ENCODE data around the gene TBX1.

GRCh38 chr22:19451023-19452203 is 3.9 kb upstream of the C22orf39 start:
- RRBS, result no CpG with 5 or more reads among the region's 5 CpGs

- RRBS, result no CpG with 5 or more reads among the region's 20 CpGs
These were observed 827 bp downstream of the UFD1 start for GRCh38 chr22:19477985-19478746.

DNA sequence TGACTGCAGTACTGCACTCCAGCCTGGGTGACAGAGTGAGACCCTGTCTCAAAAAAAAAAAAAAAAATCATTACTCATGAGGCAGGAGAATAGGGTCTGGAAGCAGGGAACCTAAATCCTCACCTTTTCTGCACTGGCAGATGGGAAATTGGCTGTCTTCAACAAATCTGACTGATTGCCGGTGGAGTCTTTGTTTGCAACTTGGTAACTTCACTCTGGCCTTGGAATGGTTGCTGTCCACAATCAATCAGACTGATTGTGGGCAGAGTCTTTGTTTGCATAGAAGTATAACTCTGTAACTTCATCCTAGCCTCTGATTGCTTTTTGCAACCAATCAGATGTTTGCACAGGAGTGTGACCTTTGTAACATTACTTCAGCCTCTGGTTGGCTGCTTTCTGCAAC is 79.4 kb upstream of the CLDN5 start:
- RRBS, result no CpG with 5 or more reads among the region's 1 CpG

GRCh38 chr22:19604827-19605221 is 80.6 kb upstream of the CLDN5 start:
- RRBS, result no CpG with 5 or more reads among the region's 8 CpGs

DNA sequence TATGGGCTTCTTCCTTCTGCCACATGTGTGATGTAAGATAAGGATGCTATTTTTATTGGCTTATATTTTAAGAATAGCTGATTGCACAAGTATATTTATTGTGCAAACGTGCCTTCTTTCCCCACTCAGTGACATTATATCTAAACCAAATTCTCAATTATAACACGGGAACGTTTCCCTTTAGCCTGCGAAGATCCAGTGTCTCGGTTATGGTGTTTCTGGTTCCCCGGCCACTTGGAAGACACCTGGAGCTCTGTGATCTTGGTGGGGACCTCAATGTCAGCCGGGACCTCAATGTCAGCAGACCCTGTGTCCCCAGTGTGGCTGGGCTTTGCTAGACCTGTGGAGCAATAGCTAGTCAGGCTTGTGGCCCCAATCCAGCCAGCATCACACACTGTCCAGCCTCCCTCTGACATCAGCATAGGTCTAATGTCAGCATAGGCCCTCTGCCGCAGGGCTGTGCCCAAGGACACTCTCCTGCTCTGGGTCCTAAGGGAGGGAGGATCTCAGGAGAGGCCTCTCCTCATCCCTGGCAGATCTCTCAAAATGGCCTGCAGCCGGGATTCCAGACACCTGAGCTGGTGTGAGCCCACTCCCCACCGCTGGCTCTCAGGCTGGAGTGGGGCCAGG is 70.2 kb upstream of the SEPTIN5 start:
- RRBS, result no CpG with 5 or more reads among the region's 10 CpGs

DNA sequence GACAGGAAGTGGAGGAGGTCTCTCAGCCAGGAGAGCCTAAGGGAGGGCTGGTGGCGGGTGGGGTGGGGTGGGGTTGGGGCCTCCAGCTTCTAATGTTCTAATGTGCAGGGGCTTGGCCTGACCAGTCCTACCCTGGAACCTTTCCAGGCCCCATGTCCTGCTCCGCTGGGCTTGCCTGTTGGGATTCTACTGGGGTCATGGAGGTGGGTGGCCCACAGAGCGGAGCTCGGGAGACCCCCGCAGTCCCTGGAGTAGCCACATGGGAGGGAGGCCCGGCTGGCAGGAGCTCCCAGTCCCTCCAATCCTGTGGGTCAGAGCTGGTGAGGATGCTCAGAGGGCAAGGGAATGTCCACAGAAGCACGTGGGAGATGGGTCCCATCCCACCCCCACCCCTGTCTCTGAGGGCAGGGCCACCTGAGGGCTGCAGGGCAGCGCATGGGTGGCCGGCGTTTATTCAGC is 2.9 kb downstream of the SEPTIN5 start:
- RRBS, result 92% methylated on average over 2 of the region's 10 CpGs

DNA sequence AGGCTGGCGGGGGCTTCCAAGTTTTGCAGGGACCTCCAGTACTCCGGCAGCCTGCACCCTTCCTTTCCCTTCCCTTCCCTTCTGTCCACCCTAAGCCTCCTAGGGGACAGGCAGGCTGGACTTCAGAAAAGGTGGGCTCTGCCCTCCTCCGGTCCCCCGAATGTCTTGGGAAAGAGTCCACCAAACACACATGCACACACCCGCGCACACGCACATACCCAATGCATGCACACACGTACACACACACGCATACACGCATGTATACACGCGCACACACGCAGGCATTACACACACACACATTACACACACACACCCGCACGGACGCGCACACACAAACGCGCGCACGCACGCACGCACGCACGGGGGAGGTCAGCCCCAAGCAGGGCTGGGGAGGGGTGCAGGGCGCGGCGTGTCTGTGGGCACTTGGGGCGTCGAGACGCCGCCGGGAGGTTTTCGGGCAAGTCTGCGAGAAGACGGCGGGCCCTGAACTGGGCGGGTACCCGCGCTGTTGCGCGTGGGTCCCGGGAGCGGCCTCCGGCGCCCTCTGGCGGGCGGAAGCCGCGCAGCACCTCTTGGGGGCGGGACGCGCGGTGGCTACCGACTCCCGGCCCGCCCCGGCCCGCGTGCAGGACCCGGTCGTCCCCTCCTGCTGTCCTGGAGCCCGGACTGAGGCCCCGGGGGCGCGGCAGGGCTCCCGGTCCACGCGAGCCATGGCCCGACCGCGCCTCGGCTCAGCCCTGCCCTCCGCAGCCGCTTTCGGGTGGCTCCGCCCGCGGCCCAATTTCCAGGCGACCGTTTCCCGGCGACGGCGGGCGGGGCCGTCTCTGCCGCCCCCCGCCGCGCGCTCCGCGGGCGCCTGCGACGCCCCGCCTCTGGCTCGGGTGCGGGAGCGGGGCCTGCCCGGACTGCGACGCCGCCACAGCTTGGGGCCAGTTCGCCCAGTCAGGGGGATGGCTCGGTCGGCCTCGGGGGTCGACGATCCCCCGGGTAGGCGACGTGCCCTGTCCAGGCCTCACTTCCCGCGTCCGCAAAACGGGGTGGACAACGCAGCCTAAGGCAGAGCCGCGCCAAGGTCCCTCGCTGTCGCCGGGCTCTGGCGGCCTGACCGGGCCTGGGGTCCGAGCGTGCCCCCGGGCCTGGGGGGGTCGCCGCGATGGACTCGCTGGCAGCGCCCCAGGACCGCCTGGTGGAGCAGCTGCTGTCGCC is 3.7 kb downstream of the SEPTIN5 start:
- RRBS, result 7% methylated on average over 36 of the region's 136 CpGs

- RRBS, result no CpG with 5 or more reads among the region's 31 CpGs
These were observed 3.6 kb upstream of the GP1BB start for GRCh38 chr22:19719429-19720391.

- RRBS, result 28% methylated on average over 3 of the region's 22 CpGs
These were observed 15.3 kb upstream of the TBX1 start for GRCh38 chr22:19745037-19745868.

DNA sequence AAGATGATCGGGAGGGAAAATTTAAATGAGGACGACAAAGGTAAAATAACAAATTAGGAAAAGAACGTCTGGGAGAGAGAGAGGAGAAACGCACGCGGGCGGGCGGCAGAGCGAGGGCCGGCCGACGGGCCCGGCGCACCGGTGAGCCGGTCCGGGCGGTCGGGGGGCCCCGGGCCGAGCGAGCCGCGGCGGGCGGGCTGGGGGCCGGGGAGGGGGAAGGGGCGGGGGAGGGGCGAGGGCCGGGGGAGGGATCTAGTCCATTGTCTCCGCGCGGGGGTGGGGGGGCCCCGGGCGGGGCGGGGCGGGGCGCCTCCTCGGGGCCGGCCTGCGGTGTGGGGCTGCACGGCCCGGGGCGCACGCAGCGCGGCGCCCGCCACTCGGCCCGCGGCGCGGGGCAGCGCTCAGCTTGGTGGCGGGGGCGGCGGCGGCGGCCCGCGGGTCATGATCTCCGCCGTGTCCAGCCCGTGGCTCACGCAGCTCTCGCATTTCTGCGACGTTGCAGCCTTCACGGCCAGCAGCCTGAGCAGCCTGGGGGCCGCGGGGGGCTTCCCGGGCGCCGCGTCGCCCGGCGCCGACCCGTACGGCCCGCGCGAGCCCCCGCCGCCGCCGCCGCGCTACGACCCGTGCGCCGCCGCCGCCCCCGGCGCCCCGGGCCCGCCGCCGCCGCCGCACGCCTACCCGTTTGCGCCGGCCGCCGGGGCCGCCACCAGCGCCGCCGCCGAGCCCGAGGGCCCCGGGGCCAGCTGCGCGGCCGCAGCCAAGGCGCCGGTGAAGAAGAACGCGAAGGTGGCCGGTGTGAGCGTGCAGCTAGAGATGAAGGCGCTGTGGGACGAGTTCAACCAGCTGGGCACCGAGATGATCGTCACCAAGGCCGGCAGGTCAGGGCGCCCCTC is at the start of gene TBX1:
Gene TBX1, plus strand, starts transcription at position 376 of the 893 bp plus-strand sequence.
- RRBS, result 9% methylated on average over 41 of the region's 133 CpGs

DNA sequence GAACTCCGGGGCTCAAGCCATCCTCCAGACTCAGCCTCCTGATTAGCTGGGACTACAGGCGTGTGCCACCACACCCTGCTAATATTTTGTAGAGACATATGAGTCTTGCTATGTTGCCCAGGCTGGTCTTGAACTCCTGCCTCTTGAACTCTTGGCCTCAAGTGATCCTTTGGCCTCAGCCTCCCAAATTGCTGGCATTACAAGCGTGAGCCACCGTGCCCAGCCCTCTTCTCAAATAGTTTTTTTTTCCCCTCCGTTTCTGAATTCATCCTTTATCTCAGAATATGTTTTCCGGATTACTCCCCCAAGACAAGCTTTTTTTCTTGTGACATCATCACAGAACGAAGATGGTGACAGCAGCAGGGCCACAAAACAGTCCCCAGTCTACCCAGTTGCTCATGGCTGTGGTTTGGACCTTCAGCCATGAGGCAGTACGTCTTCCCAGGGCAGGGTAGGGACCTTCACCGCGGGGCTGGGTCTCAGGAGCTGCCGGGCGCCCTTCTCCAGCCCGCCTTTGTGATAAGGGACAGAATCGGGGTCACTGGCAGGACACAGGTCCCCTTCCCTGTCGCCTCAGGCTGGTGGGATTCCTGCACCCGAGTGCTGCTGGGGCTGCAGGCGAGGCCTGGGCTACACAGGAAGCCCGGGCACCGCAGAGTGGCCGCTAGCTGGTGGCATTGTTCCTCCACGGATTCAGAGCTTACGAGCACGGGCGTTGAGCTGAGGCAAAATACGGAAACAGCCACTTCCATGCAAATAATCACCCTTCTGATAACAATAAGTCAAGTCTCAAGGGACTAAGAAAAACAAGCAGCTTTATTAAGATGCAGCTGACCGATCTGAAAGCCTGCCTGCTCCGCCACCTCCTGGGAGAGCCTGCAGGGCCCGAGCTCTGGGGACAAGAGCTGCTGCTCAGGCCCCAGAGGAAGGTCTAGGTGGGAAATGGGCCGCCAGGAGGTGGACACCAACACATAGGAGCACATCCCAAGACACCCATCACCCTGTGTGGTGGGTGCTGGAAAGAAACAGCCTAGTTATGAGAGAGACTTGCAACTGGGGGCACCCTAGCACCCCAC is 12.2 kb downstream of the TBX1 start:
- RRBS, result no CpG with 5 or more reads among the region's 29 CpGs

DNA sequence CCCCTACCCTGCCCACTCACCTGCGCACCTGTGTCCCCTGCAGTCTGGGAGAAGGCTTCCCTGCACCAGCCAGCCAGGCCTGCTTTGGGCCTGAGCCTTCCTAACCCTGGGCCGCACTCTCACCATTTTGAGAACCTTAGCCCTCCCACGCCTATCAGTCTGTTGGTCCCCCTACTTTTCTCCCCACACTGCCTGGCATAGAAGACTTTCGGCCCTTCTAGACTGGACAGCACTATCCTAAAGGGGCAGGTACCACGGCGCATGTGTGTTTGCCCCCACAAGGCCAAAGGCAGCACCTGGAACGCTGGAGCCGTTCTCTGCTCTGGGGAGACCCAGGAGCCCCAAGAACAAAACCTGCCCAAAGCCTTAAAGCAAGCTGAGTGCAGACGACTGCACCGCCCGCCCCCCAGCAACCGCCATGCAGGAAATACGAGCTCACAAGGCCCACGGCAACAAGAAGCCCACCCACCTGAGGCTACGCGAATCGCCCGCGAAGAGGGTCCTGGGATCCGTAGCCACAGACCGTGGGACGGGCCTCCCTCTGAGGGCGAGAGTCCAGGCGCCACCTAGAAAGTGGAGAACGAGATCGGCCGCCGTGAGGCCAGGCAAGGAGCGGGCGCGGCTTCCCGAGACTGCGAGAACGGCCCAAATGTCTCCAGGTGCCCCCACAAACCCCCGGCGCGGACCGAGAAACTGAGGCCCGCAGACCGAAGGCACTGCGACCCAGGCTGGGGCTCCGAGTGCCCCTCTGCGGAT is 522 bp downstream of the GNB1L start:
- RRBS, result no CpG with 5 or more reads among the region's 43 CpGs

GRCh38 chr22:19855722-19856468 is 1.2 kb upstream of the GNB1L start:
- RRBS, result no CpG with 5 or more reads among the region's 18 CpGs

GRCh38 chr22:19880849-19881675 is 26.4 kb upstream of the GNB1L start:
- RRBS, result no CpG with 5 or more reads among the region's 27 CpGs

DNA sequence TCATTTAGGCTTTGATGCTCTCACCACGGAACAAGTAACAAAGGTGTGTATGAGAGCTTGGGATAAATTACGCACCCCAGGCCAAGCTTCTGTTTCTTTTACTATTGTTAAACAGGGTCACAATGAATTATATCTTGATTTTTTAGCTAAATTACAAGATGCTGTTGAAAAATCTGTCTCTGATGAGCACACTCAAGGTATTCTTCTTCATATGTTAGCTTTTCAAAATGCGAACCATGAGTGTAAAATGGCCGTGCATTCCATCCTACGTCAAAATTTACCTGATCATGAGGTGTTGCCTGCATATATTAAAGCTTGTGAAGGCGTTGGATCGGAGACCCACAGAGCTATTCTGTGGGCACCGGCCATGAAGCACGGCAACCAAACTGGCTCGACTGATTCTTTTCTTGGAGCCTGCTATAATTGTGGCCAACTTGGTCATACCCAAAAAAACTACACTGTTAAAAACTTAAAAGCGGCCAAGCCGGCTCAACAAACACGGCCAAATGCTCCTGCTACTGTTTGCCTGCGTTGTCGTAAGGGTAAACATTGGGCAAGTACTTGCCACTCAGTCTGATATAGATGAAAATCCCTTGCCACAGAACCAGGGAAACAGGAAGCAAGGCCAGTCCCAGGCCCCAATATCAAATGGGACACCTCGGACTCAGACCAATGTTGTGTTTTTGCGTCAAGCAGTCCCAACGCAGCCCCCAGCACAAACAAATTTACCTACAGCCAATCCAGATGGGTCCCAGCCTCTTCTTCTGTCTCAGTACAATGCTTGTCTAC is 4.1 kb upstream of the COMT start:
- RRBS, result no CpG with 5 or more reads among the region's 18 CpGs

DNA sequence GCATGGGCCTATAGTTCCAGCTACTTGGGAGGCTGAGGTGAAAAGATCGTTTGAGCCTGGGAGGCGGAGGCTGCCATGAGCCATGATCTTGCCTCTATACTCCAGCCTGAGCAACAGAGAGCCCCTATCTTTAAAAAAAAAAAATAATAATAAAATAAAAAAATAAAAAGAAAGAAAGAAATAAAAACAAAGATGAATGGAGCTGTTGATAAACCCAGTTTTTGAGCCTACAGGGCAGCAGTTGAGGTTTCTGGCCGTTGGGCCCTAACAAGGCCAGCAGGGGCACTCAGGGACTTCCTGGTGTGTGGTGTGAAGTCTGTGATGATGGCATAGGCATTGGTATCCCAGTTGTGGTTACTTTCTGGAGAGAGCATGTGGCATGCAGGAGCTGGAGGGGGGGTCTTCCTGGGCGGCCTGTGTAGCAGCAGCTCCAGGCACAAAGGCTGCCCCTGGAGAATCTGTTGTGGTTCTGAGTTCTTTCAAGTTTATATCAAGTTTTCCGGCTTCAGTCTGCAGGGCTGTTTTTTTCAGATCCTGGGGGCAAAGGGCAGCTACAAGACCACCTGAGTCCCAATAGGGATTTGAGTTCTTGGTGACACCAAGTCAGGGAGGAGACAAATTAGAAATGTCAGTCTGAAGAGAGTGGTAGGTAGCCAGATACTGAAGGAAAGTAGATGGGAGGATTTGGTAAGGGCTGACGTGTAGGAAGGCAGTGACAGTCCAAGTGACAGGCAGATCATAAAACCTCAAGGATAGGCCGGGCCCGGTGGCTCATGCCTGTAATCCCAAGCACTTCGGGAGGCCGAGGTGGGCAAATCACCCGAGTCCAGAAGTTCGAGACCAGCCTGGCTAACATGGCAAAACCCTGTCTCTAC is 2.1 kb upstream of the TXNRD2 start:
- RRBS, result no CpG with 5 or more reads among the region's 12 CpGs

GRCh38 chr22:19966892-19967731 is 25.5 kb upstream of the TXNRD2 start:
- RRBS, result no CpG with 5 or more reads among the region's 20 CpGs

- RRBS, result 38% methylated on average over 3 of the region's 19 CpGs
These were observed 30.3 kb downstream of the ARVCF start for GRCh38 chr22:19986281-19986855.

GRCh38 chr22:19998138-19998535 is 18.5 kb downstream of the ARVCF start:
- RRBS, result no CpG with 5 or more reads among the region's 11 CpGs

GRCh38 chr22:20017107-20017404 is 433 bp upstream of the ARVCF start:
- RRBS, result no CpG with 5 or more reads among the region's 21 CpGs

Data from GM12892 (cell line).